H9 (cell line): Measurements from ENCODE around the genes DPP9 and KDM4B.

DNA sequence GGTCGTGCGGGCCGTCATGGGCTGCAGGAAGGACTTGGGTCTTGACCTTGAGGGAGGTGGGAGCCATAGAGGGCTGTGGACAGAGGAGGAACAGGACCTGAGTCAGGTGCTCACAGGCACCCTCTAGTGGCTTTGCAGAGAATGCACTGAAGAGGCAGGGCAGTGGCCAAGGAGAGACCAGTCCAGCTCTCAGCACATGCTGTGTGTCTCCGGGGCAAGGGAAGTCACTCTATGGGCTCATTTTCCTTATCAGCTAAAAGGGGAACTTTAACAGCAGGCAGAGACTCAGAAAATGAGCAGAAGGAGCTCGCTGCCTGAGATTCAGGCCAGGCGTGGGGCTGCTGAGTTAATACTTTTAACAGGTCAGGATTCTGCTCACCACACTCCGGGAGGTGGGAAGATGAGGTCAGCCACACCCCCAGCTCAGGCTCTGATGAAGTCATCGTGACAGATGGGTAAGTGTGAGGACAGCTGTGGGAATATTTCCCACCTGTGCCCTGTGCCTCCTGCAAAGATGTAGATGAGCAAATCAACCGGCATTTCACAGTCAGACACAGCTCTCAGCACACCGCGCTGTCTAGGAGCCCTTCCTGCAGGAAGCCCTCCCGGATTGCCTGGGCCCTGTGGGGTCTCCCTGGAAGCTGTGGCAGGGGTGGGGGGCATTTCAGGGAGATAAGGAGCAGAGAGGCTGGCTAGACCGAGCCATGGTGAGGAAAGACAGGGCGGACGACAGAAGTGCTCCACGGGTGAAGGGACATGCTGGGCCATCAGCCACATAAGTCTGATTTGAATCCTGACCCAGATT, 5.8 kb upstream of the TNFAIP8L1 start:
- PRO-cap, result no peak

- PRO-cap, result no peak
Observed at GRCh38 chr19:4636024-4636779, 3.1 kb upstream of the TNFAIP8L1 start.

- PRO-cap, result no peak
Observed at GRCh38 chr19:4707188-4707725, 16.4 kb downstream of the DPP9 start.

GRCh38 chr19:4723708-4724425, at the start of gene DPP9:
Gene DPP9, minus strand, starts transcription at chr19:4723842.
- PRO-cap, result bidirectional peak, plus-strand start at chr19:4724064, minus-strand start at chr19:4723769; bidirectional peak, plus-strand start at chr19:4724270, minus-strand start at chr19:4724278

DNA sequence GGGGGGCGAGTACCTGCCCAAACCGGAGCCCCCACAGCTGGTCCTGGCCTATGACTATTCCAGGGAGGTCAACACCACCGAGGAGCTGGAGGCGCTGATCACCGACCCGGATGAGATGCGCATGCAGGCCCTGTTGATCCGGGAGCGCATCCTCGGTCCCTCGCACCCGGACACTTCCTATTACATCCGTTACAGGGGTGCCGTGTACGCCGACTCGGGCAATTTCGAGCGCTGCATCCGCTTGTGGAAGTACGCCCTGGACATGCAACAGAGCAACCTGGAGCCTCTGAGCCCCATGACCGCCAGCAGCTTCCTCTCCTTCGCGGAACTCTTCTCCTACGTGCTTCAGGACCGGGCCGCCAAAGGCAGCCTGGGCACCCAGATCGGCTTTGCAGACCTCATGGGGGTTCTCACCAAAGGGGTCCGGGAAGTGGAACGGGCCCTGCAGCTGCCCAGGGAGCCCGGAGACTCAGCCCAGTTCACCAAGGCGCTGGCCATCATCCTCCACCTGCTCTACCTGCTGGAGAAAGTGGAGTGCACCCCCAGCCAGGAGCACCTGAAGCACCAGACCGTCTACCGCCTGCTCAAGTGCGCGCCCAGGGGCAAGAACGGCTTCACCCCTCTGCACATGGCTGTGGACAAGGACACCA, 1.4 kb downstream of the FEM1A start:
- PRO-cap, result no peak

- PRO-cap, result no peak
Observed at GRCh38 chr19:4807045-4807604, 15.6 kb downstream of the FEM1A start.

- PRO-cap, result bidirectional peak, plus-strand start at chr19:4968841, minus-strand start at chr19:4968608; unidirectional peak, plus-strand start at chr19:4969112; bidirectional peak, plus-strand start at chr19:4969563, minus-strand start at chr19:4969379
Observed at GRCh38 chr19:4968361-4969720, at the start of gene KDM4B. Gene KDM4B, plus strand, starts transcription at chr19:4969113.

DNA sequence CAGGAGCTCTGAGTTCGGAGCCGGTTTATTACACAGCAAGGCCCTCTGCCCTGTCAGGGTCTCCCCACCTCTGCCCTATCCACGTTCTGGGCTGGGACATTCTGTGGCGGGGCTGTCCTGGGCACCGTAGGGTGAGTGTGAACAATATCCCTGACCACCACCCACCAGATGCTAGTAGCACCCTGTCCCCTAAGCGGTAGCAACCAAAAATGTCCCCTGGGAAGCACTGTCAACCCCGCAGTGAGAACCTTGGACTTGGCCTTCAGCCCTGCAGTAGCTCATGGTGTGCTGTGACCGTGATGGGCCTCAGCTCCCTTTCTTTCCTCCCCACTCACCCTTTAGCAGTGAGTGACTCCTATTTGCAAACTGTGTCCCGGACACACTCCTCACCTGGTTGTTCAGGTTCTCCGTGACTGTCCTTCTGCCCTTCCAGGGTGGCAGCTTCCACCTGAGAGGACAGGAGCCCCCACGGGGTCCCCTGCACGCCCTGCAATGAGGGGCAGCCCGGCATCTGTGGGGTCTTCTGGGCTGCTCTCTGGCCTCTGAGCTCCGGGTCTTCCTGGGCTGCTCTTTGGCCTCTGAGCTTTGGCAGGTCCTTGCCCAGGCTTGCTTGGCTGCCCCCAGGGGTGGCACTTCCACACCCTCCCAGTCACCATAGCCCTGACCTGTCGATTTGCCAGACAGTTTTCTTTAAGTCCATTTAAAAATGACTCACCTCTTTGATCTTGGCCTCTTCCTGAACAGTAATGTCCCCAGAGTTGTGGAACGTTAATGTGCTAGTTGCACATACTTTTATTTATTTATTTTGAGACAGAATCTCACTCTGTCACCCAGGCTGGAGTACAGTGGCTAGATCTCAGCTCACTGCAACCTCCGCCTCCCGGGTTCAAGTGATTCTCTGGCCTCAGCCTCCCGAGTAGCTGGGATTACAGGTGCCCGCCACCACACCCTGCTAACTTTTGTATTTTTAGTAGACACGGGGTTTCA, 3.8 kb downstream of the KDM4B start:
- PRO-cap, result no peak

GRCh38 chr19:4983699-4984275, 14.9 kb downstream of the KDM4B start:
- PRO-cap, result no peak

- PRO-cap, result no peak
Observed at GRCh38 chr19:4991396-4992105, 22.6 kb downstream of the KDM4B start.

- PRO-cap, result no peak
Observed at GRCh38 chr19:5079167-5079549, 110.2 kb downstream of the KDM4B start.

DNA sequence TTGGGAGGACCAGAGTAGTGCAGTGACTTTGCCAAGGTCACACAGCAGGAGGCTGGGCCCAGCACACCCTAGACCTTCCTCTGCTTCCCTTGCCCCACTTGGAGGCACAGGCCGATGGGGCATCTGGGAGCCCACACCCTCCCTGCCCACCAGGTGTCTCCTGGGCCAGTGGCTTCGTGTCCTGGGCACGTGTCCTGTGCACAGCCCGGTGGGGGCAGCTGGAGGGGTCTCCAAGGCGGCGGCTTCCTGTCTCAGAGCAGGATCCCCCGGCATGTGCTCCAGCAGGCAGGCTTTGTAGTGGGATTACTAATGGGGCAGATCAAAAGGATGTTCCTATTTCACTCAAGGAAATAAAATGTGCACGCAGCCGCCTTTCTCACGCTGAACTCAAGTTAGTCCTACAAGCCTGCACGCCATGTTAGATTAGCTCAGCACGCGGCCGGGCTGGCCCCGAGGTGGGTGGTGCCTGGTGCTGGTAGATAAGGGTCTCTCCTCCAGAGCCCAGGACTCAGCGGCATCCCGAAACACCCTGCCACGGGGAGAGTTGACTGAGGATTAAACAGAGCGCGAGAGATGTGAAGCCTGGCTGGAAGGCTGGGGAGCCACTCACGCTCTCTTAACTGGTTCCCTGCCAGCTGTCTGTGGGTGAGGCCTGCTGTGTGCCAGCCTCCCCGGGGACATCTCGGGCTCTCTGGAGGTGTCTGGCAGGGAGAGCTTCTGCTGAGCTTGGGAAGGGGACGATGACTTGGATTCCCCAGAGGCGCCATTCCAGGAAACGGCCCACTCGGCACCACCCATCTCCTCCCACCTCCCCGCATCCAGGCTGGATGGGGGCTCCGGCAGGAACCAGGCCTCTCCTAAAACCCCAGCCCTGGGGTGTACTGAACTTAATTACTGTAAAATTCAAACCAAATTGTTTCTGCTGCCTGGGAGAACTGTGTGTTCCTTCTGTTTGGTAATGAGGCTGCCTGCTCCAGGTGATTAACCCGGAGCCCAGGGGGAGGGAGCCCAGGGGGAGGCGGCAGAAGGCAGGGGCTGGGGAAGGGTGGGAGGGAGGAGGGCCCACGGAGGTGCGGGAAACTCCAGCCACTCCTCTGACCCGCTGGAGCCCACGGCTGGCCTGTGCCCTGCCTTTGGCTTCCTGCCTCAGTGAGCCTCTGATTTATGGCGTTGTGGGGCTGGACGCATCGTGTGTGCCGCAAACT, 122.2 kb downstream of the KDM4B start:
- PRO-cap, result no peak

GRCh38 chr19:5113261-5114034, 144.5 kb downstream of the KDM4B start:
- PRO-cap, result unidirectional peak, plus-strand start at chr19:5113518

- PRO-cap, result no peak
Observed at GRCh38 chr19:5128482-5128983, 159.6 kb downstream of the KDM4B start.

- PRO-cap, result no peak
Observed at GRCh38 chr19:5143963-5144582, 175.2 kb downstream of the KDM4B start.

GRCh38 chr19:5220822-5221473, 119.7 kb downstream of the PTPRS start:
- PRO-cap, result no peak

GRCh38 chr19:5286011-5286424, 54.6 kb downstream of the PTPRS start:
- PRO-cap, result no peak

- PRO-cap, result no peak
Observed at GRCh38 chr19:5610419-5610618, 12.3 kb downstream of the SAFB2 start.

DNA sequence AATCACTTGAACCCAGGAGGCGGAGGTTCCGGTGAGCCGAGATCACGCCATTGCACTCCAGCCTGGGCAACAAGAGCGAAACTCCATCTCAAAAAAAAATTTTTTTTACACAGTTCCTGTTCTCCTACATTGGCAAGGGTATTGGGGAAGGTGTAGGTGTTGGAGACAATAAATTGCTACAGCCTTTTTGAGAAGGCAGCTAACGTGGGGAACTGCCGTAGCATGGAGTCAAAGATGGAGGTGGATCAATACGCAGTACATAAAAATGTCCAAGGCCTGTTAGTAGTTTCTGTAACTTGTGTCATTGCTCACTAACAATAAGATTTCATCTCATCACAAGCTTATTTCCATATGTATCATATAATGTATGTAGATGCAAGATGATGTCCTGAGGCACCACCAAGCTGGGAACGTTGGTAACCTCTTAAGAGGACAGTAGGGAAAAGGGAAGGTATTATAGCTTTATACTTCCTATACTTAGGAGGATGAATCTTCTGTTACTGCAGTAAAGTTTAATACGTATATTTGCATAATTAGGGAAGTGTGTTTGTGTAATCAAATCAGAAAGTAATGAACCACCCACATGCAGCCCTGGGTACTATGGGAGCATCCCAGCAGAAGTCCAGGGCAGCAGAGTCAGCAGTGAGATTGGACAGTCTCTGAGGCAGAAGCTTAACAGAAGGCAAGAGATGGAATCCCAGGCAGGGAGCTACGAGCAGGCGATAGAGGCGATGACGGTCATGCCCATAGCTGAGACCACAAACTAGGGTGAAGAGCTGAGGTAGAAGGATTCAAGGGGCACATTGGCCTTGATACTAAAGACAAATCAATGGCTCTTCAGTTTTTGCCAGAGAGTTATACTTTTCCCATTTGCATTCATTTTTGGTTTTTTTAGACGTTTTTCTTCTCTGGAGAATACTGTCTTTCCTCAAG, 12.4 kb downstream of the SAFB start:
- PRO-cap, result no peak

DNA sequence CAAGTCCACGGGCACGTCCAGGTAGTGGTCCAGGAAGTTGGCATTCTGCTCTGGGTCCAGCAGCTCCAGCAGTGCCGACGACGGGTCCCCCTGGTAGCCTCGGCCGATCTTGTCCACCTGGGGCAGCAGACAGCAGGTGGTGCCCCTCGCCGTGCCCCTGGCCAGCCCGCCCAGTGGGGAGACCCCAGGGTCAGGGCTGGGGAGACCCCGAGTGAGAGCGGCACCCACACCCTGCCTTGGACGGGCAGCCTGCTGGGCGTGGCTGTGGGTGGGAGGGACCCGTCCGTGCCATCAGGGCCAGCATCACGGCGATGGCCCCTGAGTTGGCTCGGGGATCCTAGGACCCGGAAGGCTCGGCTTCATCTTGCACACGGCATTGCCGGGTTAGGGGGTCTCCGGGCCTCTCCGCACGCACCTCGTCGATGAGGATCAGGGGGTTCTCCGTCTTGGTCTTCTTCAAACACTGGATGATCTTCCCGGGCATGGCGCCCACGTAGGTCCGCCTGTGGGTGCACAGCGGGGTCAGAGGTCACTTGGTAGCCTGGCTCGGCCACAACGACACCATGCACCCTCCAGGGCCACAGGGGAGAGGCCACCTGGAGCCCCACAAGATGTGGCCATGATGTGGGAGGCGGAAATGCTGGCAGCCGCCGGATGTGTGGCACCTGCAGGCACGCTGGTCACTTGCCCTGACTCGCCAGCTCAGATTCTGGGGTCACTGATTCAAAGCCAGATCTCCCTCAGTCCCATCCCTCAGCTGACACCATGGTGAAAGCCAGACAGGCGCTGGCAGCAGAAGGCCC, 6.4 kb downstream of the RPL36 start:
- PRO-cap, result no peak